Diencephalon (tissue), 2 donors: Measurements from ENCODE around the genes C3orf20 and BTD.

GRCh38 chr3:14480104-14480809, 59.9 kb downstream of the GRIP2 start:
- RAMPAGE, long total RNA = no peak

DNA sequence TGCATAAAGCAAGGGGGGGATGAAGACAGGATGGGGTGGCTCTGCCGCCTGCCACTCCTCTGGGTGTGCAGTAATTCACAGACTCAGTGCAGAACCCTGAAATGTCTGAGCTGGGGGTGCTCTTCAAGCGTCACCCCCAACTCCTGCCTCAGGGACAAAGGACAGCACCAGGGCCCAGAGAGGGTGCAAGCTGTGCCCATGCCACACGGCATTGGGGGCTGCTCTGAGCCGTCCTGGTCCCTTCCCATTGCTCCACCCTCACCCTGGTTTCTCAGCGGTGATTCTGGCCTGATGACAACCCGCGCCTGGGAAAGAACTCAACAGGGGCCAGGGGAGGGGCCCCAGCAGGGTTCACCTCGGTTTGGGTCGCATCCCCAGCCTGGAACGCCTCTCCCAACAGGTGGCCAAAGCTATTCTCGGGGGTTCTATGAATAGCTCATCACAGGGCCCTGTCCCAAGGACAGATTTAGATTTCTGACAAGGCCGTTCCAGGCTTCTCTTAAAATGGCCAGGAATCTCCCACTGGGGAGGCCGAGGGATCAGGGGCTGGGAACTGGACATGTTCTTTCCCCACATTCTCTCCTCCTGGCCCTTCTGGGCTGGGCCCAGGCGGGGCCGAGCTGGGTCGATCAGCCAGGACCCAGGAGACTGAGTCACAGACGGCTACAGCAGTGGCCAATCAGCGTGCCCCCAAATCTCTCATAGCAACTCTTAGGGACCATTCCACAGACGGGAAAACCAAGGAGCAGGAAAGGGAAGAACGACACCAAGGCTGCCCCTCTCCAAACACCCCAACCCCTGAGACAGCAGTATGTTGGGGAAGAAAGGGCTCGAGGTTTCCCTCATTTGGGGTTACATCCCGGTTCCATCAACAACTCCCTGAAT, 17.9 kb downstream of the GRIP2 start:
- RAMPAGE, long total RNA = no peak

DNA sequence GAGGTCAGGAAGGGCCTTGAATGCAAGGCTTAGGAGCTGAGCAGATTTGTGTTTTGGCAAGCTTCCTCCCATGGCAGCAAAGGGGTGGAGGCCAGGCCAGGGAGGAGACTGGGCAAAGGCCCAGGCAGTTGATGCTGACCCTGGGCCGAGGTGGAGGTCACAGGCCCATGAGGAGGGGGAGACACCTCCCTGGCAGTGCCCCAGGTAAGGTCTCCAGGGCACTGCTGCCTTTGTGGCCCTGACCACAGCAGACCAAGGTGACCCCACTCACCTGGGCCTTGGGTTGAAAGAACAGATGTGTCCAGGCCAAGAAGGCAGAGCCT, 1.5 kb downstream of the GRIP2 start:
- RAMPAGE, long total RNA = no peak

GRCh38 chr3:14601928-14602562, 49.5 kb upstream of the CCDC174 start:
- RAMPAGE, long total RNA = no peak

DNA sequence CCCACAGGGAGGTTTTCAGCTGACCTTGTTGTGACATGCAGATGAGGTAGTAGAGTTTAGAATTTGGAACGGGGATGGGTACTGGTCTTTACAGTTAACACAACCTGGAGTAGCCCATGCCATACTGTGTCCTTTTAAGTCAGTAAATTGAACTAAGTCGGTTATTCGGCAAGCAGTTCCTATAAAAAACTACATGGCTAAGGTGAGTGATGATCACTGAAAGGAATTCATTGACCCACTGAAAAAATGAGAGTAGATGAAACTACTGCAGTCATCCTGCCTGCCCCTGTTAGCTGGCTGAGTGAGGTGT, at the start of gene C3orf20:
TSS of gene C3orf20 (plus strand) at position 91 of the 310 bp plus-strand sequence.
- RAMPAGE, long total RNA = no peak

DNA sequence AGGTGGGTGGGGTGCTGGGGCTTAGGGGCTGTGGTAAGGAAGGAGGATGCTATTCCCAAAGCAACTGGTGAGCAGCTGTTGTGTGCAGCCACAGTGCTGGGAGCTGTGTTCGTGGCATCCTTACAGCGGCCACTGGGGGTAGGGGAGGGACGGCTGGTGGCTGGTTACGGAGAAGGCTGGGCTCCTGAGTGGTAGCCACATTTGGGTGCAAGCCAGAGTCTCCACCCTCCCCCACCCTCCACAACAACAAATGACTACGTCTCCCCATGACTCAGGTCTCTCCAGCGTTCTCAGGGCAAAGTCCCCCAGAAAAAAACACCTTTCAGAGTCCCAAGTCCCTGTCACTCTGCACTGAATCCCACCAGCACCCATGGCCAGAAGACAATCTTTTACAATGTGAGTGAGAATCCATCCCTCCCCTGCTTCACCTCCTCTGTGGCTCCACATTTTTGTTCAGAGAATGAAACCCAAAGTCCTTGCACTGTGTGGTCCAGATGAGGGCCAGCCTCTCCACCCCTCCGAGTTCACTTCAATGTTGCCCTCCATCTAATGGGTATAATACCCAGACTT, 15.0 kb upstream of the FGD5 start:
- RAMPAGE, long total RNA = no peak

DNA sequence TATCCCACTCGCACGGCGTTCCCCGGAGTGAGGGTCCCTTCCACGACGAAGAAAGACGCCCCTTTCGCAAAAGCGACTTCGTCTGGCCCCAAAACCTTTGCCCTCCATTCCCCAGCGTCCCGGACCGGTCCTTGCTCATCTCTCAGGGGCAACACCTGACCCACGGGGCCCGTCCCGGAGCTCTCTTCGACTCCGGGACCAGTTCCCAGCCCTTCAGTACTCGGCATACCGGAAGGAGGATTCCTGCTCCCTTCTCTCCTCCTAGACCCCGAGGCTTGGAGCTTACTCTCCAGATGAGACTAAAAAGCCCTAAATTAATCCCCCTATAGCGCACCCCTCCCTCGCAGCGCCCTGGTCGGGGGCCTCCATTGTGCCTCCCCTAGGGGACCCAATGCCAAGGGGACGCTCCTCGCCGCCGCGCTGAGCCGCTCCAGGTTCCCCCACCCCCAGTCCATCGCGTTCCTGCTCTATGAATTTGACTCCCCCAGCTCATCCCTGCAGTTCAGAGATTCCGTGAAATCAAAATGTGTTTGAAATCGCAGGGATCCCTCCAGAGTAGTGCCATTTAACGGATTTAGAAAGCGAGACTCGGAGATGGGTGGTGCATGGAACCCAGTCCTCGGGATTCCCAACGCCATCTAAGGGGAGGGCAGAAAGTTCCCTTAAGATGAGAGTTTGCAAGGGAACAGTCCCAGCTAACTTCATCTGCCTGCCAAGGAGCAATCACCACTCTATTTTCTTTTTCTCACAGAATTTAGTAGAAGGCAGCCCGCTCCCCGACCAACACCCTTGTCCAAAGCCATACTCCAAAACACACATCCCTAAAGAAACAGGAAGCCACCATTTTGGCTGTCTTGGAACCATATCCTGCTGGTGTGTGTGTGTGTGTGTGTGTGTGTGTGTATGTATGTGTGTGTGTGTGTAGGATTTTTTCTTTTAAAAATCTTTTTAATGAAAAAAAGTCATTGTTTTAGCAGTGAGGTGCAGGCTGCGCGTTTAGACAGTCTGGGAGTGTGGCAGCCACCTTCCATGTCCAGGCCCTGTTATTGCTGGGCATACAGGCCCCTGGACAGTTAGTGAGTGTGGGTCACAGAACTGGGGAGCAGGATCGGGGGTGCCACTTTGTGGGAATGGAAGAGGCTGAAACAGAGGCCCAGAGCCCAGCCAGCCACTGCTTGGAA, 7.2 kb upstream of the FGD5 start:
- RAMPAGE, long total RNA = no peak

DNA sequence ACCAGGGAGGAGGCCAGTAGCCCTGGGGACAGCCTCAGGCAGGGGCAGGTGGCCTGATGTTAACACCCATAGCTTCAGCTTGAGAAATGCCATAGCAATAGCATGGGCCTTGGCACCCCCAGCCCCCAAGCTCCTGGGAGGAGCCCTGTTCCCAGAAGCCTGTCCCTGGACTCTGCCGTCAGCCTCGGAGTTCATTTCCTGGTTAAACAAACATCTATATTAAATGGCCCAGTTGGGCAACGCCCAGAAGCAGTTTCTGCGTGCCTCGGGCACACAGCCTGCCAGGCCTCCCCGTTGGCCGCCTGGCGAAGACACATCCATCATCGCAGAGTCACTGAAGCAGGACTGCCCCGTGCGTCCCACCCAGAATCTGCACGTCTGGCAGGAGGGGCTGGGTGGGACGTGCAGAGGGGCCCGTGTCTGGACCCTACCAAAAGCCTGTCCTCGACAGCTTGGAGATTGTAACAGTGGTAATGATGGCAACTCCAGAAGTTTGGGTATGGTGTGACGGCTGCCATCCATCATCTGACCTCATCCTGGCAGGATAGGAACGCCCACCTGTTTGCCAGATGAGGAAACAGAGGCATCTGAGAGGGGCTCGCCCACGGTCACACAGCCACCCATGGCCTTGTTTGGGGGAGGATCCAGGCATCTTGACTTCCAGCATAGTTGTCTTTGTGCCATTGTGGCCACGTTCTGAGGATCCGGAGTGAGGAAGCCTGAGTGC, 58.4 kb downstream of the FGD5 start:
- RAMPAGE, long total RNA = no peak

DNA sequence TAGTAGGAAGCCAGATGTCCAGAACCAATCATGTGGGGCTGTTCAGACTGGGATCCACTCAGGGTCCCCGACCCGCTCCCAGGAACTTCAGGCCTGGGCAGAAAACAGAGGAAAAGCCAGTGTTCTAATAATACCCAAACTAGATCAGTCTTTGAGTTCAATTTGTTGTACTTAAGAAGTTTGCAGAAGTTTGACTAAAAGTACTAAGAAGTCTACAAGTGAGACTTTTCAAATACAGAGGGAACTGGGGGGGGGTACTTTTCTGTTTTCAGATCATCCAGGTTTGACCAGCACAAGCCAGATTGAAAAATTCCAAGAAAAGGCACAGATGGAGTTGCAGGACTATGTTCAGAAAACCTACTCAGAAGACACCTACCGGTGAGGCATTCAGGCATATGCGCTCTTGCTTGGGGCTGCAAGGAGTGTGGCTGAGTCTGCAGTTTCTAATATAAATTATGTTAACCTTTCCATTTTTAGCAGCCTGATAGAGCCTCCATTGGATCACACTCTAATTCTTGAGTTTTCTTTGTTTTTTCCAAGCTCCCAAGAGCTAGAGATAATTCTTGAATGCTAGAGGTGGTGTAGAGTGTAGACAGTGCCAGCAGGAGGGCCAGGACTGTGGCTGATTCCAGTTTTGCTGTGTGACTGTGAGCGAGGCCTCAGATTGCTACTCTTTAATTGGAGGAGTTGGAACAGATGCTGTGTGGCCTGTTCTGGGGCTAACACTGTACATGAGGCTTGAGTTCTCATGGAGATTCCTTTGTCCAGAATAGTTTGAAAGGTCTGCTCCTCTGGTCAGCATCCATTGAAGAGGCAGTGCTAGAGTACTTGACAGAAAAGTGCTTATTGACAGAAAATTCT, 26.0 kb downstream of the MRPS25 start:
- RAMPAGE, long total RNA = no peak

DNA sequence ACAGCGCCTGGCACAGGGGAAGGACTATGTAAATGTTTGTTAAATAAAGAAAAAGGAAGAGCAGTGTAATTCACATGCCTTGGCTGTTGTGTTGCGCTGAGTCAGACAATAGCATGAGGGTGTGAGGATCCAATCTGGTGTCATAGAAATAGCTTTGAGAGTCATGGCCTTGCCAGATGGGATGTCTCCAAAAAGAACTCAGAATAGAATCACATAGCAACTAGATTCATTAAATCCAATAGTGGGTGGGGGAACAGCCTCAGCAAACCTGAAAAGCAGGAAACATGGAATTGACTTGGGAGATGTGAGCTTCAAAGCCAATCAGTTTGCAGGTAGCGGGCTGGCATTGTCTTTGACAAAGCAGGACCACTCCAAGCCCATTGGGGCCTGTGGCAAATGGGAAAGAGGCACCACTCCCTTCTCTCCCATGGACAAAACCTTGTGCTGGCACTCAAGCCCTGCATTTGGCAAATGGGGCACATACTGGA, 4.0 kb upstream of the RBSN start:
- RAMPAGE, long total RNA = no peak

- RAMPAGE, long total RNA = no peak
Observed at GRCh38 chr3:15148655-15149012, 49.7 kb upstream of the RBSN start.

GRCh38 chr3:15186547-15186945, 19.5 kb upstream of the CAPN7 start:
- RAMPAGE, long total RNA = no peak

- RAMPAGE, long total RNA = no peak
Observed at GRCh38 chr3:15291733-15292284, 40.6 kb downstream of the SH3BP5 start.

DNA sequence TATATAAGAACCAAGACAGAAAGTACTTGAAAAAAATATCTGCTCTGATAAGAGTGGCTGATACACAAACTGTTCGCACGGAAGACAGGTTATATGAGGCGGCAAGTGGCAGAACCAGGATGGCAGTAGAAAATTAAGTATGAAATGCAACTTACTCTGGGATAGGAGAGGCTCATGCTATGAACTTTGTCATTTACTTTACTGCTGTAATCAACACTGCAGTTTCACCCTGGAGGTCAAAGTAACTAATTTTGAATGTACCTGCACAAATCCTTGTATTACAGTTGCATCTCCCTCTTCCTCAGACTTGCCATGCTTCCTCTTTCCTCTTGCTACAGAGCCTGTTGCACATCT, 38.8 kb downstream of the HACL1 start:
- RAMPAGE, long total RNA = no peak

DNA sequence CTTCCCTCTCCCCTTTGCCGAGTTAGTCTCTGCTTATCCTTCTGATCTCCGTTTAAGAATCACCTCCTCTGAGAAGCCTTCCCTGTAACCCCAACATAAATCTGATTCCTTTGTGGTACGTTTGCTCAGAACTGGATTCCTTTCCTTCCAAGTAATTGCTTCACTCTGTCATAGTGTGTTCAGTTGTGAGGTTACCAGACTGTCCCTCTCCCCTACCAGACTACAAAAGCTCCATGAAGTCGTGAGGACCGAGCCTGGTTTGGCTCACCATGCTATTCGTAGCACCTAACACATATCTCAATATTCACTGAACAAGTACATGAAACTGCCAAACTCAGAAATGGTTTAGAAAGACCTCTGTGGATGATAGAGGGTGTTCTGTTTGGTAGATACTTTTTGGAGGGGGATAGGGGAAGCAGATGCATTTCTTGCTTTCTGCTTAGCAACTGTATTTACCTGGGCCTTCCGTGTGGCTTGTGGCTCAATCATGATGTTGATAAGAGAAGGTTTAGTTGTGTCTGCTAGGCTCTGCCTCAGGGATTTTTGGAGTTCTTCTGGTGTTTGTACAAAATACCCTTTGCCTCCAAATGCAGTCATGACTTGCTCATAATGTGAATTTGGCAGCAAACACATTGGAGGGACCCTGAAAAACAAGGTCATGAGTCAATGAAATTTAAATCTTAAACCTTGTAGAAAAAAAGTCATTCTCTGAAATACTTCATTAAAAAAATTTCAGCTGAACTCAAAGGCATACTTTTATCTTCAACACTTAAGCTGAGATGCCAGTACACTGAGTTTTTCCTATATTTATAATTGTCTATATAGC, 38.3 kb downstream of the HACL1 start:
- RAMPAGE, long total RNA = no peak

DNA sequence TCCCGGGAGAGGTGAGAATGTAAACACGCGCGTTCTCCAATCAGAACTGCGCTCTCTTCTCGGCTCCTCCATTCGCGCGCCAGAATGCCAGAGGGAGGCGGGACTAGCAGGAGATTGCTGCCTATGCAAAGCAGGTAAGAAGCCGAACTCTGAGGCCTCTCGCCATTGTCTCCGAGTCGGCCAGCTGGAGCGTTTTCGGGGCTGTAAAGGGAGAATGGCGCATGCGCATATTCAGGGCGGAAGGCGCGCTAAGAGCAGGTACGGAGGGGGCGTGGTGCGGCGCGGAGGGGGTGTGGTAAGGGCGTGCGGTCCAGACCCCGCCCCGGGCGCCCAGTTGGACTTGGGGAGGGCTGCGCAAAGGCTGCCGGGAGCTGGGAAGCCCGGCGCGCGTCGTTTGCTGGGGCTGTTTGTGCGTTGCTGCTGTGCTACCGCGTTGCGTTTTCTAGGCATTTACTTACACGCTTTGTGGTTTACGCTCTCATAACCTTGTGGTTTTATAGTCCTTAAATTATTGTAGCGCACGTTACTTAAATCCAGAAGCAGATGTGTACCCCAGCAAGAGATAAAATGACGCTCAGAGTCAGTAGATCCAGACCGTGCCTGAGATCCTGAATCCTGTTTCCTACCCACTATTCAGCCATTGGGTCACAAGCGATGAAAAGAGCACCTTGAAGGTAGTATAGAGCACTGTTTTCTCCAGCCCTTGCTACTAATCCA, at the start of gene BTD:
TSS of gene BTD (plus strand) at position 109 of the 717 bp plus-strand sequence.
- RAMPAGE, long total RNA = no peak

GRCh38 chr3:15647588-15648220, 46.2 kb downstream of the BTD start:
- RAMPAGE, long total RNA = no peak

DNA sequence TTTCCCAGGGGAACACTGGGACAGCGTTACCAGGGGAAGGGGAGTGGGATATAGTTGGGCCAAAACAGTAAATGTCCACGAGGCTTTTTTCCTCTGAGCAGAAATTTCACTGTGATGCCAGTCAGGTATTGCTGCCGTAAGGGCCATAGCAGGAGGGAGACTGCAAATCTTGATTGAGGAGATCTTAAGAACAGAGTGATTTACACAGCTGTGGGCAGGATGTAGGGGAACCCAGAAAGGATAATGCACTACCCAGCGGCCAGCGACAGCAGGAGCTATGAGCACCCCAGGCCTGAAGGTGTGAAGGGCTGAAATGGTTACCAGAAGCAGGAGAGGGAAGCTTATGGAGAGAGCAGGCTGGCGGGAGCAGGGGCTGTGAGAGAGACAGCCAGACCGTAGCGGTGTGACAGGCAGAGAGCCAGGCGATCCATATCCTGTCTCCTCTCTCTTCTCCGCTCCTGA, 49.7 kb downstream of the BTD start:
- RAMPAGE, long total RNA = no peak

DNA sequence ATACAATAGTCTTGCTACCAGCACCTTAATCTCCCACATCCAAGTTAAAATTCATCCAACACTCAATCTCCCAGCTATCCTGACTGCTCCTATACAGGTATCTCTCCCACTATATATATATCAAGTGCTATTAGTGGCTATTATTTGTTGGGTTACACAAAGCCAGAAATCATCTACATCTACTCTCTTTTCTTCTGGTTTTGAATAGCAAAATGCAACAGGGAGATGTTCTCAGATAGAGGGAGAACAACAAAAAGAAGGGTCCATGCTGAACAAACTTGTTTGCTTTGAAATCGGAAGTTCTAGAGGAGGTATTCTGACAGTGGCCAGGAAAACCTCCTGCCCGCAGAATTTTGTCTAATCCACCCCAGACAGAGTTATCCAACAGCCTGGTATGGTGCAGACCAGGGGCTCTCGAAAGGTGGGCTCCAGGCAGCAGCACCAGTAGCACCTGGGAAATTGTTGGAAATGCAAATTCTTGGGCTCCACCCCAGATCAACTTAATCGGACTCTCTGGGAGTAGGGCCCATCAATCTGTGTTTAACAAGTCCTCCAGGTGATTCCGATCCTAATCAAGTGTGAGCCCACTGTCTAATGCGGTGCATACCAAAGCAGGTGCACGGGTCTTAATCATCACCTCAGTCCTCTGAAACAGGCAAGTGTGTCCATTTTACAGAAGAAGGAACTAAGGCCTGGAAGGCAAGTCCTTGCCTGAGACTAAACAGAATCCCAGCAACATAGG, 51.3 kb downstream of the BTD start:
- RAMPAGE, long total RNA = no peak

GRCh38 chr3:15796281-15796777, 1.4 kb downstream of the ANKRD28 start:
- RAMPAGE, long total RNA = no peak